Skin of body (tissue), 2 donors: ENCODE measurements around a stretch of chr6.

DNA sequence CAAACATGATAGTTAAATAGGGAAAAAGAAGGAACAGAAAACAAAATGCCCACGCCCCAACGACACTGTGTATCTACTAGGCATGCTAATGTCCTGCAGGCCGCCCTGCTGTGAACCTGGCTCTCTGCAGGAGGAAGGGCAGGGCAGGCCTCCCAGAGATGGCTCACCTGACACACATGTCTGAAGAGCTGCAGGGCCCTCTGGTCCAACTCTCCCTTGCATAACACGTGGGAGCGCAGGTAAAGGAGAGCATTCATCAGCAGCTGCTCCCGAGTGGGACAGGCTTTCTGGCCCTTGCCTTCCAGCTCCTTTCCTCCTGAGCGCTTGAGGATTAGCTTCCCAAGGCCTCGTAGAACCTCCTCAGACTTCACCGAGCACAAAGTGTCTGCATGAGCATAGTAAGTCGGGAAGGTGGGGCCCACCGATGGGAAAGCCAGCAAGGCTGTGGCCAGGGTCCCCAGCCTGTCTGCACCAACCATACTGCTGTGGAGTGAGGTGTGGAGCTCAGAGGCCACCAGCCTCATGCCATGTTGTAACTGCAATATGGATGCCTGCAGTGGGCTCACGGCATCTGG is 53.8 kb upstream of the LYRM2 start:
- RAMPAGE, long total RNA = no peak

GRCh38 chr6:89950981-89951961 is 57.0 kb downstream of the GJA10 start:
- RAMPAGE, long total RNA = no peak

GRCh38 chr6:89999985-90000394 is 105.7 kb downstream of the GJA10 start:
- RAMPAGE, long total RNA = no peak

GRCh38 chr6:90280954-90281400 is 15.7 kb downstream of the BACH2 start:
- RAMPAGE, long total RNA = no peak

- RAMPAGE, long total RNA = no peak
Measured at GRCh38 chr6:90293798-90294307, 2.8 kb downstream of the BACH2 start.

- RAMPAGE, long total RNA = no peak
Measured at GRCh38 chr6:90294308-90294980, 2.2 kb downstream of the BACH2 start.

GRCh38 chr6:90295828-90296614 is 622 bp downstream of the BACH2 start:
- RAMPAGE, long total RNA = no peak

GRCh38 chr6:90478127-90478758 is 108.6 kb downstream of the MAP3K7 start:
- RAMPAGE, long total RNA = no peak

- RAMPAGE, long total RNA = no peak
Measured at GRCh38 chr6:90701242-90701700, 114.4 kb upstream of the MAP3K7 start.

DNA sequence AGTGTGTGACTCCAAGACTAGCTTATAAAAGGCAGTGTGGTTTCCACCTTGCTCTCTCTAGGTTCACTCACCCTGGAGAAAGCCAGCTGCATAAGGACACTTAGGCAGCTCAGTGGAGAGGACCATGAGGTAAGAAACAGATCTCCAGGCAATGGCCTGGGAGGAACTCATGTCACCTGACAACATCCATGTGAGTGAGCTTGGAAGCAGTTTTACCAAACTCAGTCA is 984.3 kb upstream of the MAP3K7 start:
- RAMPAGE, long total RNA = no peak

- RAMPAGE, long total RNA = no peak
Measured at GRCh38 chr6:92119299-92119628, 1300.1 kb downstream of the EPHA7 start.

- RAMPAGE, long total RNA = no peak
Measured at GRCh38 chr6:92547447-92547755, 872.0 kb downstream of the EPHA7 start.

GRCh38 chr6:92723514-92724129 is 695.7 kb downstream of the EPHA7 start:
- RAMPAGE, long total RNA = no peak

DNA sequence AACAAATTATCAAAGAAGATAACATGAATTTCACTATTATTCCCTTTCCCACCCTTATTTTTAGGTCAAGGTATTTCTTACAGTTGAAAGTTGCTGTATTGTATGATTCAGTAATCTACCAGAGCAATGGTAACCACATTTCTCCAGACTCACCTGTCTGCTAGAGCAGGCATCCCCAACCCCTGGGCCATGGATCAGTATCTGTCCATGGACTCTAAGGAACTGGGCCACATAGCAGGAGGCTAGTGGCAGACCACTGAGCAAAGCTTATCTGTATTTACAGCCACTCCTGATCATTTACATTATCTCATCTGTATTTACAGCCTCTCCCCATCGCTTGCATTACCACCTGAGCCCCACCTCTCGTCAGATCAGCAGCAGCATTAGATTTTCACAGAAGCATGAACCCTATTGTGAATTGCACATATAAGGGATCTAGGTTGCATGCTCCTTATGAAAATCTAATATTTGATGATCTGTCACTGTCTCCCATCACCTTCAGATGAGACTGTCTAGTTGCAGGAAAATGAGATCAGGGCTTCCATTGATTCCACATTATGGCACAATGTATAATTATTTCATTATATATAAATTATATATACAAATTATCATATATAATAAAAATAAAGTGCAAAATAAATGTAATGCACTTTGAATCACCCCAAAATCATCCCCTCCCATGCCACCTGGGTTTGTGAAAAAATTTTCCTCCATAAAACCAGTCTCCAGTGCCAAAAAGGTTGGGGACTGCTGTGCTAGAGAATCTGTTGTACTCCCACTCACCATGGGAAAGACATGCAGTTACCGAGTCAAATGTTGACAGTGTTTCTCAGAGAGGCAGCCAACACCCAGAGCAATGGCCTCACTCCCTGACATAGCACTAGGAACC is 60.2 kb upstream of the MANEA start:
- RAMPAGE, long total RNA = no peak

DNA sequence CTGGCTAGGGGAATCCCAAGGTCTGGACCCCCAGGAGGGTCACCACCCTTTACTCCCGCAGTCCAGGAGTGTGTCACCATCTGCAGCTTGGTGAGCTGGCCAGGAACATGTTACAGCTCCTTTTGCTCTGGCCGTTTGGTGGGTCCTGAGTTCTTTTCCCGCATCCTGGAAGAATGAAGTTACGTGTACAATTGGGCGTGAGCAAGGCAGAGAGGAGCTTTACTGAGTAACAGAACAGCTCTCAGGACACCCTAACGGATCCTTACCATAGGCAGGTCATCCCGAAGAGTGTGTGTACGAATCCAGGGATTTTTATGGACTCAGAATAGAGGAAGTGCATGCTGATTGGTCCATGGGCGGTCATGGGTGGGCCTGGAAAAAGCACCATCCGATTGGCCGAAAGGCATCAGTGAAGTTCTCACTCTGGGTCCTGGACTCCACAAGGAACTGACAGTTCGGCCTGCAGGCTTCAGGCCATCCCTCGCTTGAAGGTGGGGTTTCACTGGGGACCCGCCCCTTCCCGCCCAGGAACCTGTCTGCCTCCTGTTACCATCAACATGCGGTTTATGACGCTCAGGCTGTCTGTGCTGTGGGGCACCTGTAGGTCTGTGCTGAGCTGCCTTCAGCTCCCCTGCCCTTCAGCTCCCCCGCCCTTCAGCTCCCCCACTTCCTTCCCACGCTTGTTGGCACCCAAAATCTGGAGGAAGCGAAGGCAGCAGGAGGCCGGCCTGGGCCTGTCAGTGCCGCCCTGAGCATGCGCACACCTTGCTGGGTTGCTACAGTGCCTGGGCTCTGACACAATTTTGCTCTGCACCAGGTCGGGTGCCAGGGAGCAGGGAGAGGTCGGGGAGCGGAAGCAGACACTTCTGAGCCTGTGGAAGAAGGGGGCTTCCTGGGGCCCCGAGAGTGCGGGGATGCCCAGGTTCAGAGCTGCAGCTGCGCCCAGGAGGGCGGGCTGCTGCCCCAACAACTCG is 58.0 kb upstream of the MANEA start:
- RAMPAGE, long total RNA = no peak

DNA sequence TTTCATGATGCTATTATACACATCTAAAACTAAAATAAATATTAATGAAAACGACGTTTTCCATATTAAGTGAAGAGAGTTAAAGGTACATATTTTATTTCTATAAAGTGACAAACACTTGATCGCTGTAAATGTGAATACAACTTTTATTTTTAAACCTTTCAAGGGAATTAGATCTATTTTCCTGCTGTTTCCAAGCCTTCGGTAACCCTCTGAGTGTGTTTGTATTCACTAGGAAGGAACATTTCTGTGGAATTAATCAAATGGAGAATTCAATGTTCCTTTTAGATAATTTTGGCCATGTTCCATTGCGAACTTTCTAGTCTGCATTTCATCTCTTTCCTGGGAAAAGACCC is 38.7 kb downstream of the FHL5 start:
- RAMPAGE, long total RNA = no peak

GRCh38 chr6:96851843-96852252 is 14.6 kb upstream of the GPR63 start:
- RAMPAGE, long total RNA = no peak

DNA sequence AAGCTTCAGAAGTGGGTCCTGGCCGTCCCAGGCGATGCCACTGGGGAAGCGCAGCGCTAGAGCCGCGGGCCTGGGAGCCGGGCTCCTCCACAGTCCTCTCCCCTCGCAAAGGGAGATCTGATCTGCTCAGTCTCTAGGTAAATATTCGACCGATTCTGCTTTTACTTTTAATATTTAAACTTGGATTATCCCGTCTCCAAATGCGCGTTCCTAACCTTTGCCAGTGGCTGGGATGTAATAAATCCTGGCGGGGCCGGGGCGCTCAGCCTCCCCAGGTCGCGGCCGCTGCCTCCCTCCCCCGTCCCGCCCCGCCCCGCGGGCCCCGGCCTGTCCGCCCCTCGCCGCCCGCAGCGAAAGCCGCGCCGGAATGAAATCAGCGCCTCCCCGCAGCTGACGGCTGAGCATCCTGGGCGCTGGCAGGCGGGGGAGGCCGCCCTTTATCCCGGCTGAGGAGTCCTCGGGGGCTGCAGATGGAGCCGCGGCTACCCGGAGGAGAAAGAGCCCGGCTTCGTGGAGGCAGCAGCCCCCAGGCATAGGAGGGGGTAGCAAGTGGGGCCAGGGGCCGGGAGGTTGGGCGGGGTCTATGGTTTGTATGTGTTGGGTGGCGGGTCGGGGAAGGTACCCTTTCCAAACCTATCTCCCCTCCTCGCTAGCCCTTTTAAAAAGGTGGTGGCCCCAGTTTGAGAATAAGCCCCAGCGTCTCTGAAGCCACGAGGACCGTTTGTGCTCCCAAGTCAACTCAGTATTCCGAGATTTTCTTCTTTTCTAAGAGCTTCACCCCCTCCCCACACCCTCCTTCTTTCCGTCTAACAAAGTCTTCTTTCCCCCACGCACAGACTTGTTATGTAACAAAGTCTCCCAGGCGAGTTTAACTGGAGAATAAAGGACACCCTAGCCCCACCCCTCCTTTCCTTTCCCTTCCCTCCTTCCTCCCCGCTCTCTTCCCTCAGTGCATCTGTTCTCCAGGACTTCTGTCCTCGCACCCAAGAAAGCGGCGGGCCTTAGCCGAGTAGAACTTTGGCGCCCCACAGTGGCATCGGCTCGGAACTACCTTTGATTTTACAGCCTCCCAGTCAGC is 10.9 kb downstream of the POU3F2 start:
- RAMPAGE, long total RNA = no peak

DNA sequence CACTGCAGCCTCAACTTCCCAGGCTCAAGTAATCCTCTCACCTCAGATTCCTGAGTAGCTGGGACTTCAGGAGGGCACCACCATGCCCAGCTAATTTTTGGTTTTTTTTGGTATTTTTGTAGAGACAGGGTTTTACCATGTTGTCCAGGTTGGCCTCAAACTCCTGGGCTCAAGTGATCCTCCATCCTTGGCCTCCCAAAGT is 11.1 kb downstream of the MCHR2 start:
- RAMPAGE, long total RNA = no peak

- RAMPAGE, long total RNA = no peak
Measured at GRCh38 chr6:100228399-100229332, 234.6 kb upstream of the MCHR2 start.